ENCODE measurements around the genes STX10, YJU2B, GIPC1 and NOTCH3.

GRCh38 chr19:13140509-13141008, 9.6 kb downstream of the STX10 start:
- RRBS: no CpG with 5 or more reads among the region's 9 CpGs

GRCh38 chr19:13149635-13150603, at the start of gene STX10:
STX10 (minus strand) TSS chr19:13150375.
- RRBS: 2% methylated on average over 19 of the region's 80 CpGs

- RRBS: no CpG with 5 or more reads among the region's 21 CpGs
Observed at GRCh38 chr19:13150604-13150995, 389 bp downstream of the IER2 start.

- RRBS: 41% methylated on average over 24 of the region's 67 CpGs
Observed at GRCh38 chr19:13206708-13207613, 56.8 kb downstream of the IER2 start.

GRCh38 chr19:13209333-13209883, 59.2 kb downstream of the IER2 start:
- RRBS: no CpG with 5 or more reads among the region's 22 CpGs

DNA sequence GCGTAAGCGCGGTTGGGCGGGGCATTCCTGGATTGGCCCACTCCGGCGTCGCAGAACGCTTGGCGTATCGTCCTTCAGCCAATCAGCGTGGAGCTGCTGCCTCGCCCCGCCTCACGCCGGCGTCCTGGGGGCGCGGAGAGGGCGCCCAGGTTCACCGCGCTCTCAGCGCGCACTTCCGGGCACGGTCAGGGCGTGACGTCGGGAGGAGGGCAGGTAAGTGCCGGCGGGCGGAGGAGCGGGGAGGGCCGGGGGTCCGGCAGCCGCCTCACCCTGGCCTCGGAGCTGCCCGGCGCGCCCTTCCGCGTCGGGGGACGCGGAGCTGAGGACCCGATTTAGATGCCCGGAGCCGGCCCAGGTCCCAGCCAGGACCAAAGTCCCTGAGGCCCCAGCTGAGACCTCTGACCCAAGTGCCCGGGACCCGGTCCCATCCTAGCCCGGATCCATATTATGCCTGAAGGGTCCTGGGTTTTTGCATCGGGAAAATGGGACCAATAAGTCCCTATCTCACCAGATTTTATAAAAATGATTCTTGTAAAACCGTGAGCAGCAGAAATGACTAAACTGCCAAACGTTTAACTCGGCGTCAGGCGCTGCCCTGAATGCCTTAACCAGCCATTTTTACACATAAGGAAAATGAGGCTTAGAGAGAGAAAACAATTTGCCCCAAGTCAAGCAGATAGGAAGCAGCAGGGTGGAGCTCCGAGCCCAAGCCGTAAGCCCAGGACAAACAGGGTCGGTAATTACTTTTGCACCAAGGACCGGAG, at the start of gene YJU2B:
Gene YJU2B, plus strand, starts transcription at position 154 of the 764 bp plus-strand sequence.
- RRBS: 2% methylated on average over 27 of the region's 60 CpGs

GRCh38 chr19:13774945-13775268, 651 bp downstream of the C19orf53 start:
- RRBS: 3% methylated on average over 2 of the region's 8 CpGs

DNA sequence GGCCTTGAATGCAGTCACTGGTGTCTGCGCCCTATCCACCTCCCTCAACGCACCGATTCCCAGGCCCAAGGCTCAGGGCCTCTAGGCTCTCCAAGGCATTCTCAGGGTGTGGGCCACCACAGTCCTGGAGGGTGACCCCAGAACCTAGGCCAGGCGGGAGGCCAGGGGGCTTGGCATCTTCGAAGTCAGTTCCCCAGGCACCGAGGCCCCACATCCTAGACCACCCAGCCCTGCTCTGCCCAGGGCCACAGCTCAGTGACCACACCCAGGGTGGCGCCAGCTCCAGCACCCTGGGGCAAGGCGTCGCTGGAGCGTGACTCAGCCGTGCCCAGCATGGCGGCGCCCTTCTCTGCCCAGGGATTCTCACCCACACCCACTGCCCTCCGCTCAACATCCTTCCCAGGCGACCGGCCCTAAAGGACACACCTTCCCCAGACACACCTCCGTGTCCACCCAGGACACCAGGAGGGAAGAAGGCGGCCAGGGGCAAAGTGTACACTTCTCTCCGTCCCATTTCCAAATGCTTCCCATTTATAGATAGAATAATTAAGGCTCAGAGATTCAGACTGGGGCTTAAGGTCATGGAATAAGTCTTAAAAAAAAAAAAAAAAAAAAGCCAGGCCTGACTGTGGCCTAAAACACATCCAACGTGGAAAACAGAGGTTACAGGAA, 36.5 kb upstream of the NANOS3 start:
- RRBS: no CpG with 5 or more reads among the region's 20 CpGs

DNA sequence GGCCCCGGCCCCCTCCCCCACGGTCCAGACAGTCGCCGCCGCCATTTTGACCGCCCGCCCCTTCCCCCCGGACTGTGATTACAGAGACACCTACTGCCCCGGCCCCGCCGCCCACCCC, 311 bp downstream of the RFX1 start:
- RRBS: 3% methylated on average over 8 of the region's 11 CpGs

DNA sequence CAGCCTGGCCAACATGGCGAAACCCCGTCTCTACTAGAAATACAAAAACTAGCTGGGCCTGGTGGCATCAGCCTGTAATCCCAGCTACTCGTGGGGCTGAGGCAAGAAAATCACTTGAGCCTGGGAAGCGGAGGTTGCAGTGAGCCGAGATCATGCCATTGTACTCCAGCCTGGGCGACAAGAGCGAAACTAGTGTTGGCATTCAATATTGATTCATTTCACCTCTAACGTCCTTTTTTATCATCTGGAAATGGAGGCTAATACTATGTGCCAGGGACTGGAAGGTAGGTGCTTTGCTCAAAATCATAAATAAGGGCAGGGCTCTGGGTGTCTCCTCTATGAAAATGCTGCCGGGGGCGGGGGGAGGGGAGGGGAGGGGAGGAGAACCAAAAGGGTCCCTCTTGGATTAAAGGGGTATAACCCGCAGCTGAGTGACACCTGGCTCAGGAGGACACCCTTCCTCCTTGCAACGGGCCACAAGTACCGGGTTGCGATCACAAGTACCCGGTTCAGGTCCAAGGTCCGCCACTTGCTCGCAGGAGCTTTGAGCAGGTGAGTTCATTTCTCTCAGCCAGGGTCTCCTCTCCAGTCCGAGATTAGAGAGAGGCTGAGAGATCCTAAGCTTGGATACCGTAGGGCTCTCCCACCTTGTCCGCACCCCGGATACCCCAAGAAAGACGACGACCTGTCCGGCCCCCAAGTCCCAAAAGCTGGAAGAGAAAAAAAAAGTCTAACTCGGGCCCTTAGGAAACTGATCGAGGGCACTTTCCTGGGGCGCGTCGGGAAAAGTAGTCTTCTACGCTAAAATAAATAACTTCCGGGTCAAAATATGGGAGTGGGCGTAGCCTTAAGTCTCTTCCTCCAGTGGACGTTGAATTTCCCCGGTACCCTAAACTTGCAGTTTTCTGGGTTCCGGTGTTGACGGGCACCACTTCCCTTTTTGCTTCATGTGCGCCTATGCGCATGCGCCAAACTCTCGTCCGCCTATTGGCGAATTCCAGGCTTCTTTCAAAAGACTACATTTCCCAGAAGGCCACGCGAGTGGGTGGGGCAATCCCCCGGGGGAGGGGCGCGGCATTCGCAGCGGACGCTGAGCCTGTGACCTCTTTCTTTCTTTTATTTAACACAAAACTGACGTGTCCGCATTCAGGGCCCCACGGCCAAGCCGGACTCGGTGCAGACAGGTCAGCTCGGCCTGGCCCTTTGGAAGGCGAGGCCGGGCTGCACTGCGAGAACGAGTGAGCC, 4.6 kb downstream of the C19orf67 start:
- RRBS: 2% methylated on average over 14 of the region's 60 CpGs

DNA sequence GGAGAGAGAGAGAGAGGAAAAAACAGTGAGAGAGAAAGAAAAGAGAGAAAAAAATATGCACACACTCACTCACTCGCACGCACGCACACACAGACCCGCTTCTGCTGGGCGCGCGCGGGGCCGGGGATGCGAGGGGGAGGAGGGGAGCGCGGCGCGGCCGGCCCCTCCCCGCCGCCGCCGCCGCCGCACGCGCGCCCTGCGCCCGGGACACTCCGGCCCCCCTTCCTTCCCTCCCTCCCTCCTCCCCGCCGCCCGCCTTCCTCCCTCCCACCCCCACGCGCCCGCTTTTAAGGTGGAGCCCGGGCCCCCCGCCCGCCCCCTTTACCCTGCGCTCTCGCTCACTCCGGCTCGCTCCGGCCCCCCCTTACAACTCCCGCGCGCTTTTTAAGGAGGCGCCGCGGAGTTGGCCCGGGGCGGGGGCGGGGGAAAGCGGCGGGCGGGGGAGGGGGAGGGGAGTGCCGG, 5.1 kb upstream of the C19orf67 start:
- RRBS: 2% methylated on average over 30 of the region's 54 CpGs

GRCh38 chr19:14136291-14136516, 185 bp downstream of the ASF1B start:
- RRBS: 2% methylated on average over 6 of the region's 22 CpGs

DNA sequence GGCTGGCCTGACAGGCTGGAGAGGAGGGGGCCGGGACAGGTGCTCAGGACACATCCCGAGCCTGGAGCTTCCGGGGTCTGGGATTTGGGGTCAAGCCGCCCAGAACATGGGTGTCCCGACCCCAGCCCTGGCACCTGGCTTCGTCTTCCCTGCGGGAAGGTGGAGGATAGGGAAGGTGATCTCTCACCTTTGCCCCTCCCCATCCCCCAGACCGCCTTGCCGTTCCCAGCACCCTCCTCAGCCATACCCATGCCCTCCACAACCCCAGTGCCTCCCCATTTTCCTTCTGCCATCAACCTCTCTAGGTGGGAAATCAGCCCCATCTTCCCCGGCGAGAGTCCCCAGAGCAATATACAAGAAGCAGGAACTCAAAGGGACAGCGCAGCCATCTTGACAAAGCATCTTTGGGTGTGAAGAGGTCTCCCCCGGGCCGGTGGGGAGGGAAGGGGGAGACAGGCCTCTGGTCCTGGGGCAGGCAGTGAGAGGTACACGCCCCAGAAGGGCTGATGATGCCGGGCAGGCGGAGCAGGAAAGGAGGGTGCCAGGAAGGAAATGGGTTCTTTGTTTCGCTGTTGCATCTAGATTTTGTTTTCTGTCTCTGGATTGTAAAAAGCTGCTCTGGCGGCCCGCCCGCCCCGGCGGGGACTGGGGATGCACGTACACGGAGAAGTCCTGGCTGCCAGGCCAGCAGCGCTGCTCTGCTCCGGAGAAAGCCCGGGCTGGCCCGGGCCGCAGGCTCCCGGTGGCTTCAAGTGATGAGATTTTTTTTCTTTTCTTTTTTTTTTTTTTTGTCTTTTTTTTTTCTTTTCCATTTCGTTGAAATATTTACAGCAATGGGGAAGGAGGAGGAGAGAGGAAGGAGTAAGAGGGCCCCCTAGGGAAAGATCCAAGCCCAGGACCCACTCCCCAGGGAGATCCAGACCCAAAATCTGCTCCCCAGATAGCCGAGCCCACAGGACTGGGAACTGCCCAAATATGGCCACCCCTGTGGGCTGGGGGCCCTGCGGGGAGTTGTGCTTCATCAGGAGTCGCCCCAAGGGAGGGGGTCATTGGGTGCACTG, 13.1 kb upstream of the ASF1B start:
- RRBS: 19% methylated on average over 12 of the region's 35 CpGs

GRCh38 chr19:14380573-14380871, 722 bp upstream of the ADGRE5 start:
- RRBS: no CpG with 5 or more reads among the region's 3 CpGs

DNA sequence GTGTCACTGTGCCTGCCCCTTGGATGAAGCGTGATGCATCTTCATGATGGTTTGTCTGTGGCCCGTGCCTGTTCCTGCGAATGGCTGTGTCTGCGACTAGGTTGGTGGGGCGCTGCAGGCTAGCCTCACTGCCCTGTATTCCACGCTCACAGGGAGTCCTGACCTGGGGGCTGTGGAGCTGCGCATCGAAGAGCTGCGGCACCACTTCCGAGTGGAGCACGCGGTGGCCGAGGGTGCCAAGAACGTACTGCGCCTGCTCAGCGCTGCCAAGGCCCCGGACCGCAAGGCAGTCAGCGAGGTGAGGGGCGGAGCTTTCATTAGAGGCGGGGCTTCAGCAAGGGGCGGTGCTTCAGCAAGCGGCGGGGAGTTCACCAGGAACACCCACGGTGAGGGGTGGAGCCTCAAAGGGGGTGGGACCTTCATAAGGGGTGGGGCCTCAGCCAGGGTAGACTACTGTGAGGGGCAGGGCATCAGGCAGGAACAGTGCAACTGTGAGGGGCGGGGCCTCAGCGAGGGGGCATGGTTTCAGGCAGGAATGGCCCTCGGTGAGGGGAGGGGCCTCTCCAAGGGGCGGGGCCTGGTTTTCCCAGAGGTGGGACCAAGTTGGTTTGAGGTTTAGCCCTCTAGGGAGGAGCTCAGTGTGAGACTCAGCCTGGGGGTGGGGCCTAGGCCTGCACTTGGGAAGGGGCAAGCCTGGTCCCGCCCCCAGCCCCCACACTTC, 17.2 kb downstream of the PKN1 start:
- RRBS: no CpG with 5 or more reads among the region's 30 CpGs

- RRBS: 1% methylated on average over 28 of the region's 92 CpGs
Observed at GRCh38 chr19:14495701-14496699, at the start of gene GIPC1. GIPC1 (minus strand) TSS chr19:14496127.

DNA sequence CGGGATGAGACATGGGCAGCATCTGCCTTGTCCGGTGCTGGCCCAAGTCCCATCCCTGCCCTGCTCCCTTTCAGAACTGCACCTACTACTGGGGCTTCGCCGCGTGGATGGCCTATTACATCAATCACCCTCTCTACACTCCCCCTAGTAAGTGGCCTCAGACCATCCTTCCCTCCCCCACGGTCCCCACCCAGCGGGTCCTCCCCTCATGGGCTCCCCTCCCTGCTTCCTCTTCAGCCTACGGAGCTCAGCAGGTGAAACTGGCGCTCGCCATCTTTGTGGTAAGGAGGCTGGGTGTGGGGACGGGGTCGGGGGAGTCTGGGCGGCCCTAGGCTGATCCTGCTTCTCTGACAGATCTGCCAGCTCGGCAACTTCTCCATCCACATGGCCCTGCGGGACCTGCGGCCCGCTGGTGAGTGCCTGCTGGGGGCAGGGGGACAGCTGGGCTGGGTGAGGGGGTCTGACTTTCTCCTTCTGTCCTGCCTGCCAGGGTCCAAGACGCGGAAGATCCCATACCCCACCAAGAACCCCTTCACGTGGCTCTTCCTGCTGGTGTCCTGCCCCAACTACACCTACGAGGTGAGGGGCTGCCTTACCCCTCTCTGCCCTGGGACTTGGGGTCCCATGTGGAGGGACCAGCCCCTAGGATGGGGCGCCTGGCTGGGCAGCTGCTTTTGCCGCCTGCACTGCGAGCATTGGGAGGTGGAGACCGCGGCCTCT, 7.0 kb downstream of the NDUFB7 start:
- RRBS: no CpG with 5 or more reads among the region's 26 CpGs

GRCh38 chr19:14785061-14785673, 6.8 kb upstream of the ADGRE2 start:
- RRBS: no CpG with 5 or more reads among the region's 9 CpGs

DNA sequence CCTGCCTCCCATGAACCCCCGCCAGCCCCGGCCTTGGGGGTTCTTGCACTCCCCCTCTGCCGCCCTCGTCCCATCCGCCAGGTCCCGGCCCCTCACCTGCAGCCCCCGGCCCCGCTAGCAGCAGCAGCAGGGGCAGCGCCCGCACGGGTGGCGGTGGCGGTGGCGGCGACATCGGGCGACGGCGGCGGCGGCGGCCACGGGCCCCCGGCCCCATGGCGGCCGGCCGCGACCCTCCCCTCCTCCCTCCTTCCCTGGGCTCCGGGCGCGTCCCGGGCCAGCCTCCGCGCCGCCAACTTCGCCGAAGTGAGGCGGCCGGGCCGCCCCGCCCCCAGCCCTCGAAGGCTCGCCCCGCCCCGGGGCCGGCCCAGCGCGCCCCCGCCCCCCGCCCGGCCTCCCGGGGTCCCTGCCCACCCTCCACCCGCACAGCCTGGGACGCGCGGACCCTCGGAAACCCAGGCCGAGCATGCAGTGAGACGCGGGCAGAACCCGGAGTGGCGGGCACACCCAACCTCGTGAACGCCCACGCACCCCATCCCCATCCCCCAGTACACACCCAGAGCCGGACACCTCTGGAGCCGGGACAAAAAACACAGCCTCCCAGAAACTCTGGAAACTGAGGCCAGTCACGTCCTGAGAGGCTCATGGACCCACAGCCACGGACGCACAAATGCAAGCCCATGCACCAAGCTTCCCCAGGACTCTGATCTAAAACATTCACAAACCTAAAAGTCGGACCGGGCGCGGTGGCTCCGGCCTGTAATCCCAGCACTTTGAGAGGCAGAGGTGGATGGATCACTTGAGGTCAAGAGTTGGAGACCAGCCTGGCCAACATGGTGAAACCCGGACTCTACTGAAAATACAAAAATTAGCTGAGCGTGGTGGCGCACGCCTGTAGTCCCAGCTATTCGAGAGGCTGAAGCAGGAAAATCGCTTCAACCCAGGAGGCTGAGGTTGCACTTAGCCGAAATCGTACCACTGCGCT, at the start of gene NOTCH3:
Gene NOTCH3, minus strand, starts transcription at position 304 of the 982 bp plus-strand sequence.
- RRBS: 4% methylated on average over 47 of the region's 84 CpGs

- RRBS: no CpG with 5 or more reads among the region's 10 CpGs
Observed at GRCh38 chr19:15231231-15231647, 1.0 kb downstream of the EPHX3 start.